A549 (cell line): ENCODE measurements around the genes H2BC14, H4C13 and ZKSCAN4.

GRCh38 chr6:26568522-26569636 is 27.9 kb upstream of the ABT1 start:
- PRO-cap, result no peak
CAGE:
- cytosol, long polyA plus RNA, result no peak
- long polyA plus RNA, result no peak
- nucleus, long polyA plus RNA, result no peak

DNA sequence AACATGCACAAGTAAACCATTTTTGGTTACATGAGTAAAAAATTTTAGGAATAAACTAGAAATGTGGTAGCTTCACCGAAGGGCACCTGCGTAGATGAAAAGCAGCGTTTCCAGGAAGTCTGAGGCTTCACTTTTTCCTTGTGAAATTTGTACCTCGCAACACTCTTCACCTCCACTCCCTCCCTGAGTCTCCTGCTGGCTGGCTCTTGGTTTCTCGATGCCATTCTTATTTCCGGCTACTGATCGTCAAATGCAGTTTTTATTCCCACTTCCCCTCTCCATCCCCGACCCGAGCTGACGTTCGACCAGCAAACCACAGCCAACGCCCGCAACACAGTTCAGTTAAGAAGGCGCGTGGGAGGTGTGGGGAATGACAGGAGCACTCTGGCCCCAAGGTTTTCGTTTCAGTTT is 19.5 kb upstream of the ABT1 start:
- PRO-cap, result no peak
CAGE:
- cytosol, long polyA plus RNA, result no peak
- long polyA plus RNA, result no peak
- nucleus, long polyA plus RNA, result no peak

DNA sequence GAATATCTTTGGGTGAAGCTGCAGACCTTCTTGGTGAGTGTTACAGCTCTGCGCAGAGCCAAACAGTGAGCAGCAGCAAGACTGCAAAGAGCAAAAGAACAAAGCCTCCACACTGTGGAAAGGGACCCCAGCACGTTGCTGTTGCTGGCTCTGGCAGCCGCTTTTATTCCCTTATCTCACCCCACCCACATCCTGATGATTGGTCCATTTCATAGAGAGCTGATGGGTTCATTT is 176.6 kb downstream of the H2BC11 start:
- PRO-cap, result bidirectional peak, plus-strand start outside the sequence, minus-strand start at position 138 of the sequence
CAGE:
- cytosol, long polyA plus RNA, result no peak
- long polyA plus RNA, result no peak
- nucleus, long polyA plus RNA, result no peak

DNA sequence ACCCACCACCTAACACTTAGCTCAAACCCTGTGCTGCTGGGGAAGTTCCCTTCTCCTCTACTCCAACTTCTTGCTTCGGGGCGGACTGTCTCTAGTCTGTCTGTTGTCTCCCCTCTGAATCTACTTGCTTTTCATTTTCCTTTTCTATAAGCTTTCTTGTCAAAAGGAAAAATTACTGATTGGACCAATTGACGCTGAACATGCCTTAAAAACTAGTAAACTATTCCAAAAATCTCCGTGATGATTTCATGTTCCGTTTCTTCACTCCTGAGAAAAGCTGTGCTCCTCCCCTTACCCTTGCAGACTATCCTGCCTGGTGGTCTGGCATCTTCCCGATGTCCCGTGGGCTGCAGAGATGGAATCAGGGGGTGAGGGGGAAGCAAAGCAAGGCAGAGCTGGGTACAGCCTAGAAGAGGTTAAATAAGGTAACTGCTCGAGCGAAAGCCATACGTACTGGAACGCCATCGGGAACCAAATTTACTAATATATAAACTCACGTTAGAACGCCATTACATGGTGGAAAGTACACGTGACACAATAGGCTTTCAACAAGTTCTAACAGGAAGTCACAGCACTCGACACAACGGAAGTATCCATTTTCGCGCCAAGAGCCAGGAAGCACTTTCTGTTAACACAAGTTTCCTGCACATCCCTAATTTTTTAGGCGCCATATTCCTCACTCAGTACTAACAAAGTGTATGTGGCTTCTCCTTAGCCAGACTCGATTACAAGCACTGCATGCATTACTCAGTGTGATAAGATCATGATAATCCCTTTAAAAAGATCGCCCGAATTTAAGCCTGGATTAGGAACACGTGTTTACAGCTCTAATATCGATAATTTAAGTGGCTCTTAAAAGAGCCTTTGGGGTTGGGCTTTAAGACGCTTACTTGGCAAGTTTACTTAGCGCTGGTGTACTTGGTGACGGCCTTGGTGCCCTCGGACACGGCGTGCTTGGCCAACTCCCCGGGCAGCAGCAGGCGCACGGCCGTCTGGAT is 837 bp downstream of the H2BC12 start:
- PRO-cap, result bidirectional peak, plus-strand start at position 922 of the sequence, minus-strand start at position 842 of the sequence
CAGE:
- cytosol, long polyA plus RNA, result no peak
- long polyA plus RNA, result no peak
- nucleus, long polyA plus RNA, result no peak

DNA sequence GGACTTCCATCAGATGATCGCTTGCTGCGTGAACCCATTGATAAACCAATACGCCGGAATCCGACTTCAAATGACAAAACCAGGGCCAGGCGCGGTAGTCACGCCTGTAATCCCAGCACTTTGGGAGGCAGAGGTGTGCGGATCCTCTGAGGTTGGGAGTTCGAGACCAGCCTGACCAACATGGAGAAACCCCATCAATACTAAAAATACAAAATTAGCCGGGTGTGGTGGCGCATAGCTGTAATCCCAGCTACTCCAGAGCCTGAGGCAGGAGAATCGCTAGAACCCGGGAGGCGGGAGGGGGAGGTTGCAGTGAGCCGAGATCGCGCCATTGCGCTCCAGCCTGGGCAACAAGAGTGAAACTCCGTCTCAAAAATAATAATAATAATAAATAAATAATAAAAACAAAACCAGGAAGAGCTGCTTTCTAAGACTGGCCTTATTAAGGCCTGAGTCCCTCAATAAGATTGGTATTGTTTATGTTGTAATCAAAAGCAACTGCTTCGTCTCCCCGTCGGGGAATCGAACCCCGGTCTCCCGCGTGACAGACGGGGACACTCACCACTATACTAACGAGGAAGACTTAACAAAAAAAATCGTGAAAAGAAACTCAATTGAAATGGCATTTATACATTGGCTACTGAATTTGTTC is 110.2 kb upstream of the ZNF184 start:
- PRO-cap, result unidirectional peak, minus-strand start at position 585 of the sequence
CAGE:
- cytosol, long polyA plus RNA, result no peak
- long polyA plus RNA, result no peak
- nucleus, long polyA plus RNA, result no peak

GRCh38 chr6:27604814-27605323 is 132.0 kb upstream of the ZNF184 start:
- PRO-cap, result no peak
CAGE:
- cytosol, long polyA plus RNA, result no peak
- long polyA plus RNA, result no peak
- nucleus, long polyA plus RNA, result no peak

DNA sequence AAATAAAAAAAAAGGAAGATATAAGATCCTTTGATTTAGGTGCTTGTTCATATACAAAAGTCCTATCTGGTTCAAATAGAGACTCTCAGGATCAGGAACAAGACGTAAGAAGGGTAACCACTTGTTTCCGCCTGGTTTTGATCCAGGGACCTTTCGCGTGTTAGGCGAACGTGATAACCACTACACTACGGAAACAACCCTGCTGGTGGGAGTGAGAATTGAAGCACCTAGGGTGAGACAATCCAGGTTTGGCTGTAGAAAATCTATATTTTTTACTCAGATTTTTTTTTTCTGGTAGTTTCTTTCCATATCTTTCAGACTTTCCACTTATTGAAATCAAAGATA is 157.0 kb downstream of the H2BC13 start:
- PRO-cap, result unidirectional peak, minus-strand start at position 202 of the sequence
CAGE:
- cytosol, long polyA plus RNA, result no peak
- long polyA plus RNA, result no peak
- nucleus, long polyA plus RNA, result no peak

DNA sequence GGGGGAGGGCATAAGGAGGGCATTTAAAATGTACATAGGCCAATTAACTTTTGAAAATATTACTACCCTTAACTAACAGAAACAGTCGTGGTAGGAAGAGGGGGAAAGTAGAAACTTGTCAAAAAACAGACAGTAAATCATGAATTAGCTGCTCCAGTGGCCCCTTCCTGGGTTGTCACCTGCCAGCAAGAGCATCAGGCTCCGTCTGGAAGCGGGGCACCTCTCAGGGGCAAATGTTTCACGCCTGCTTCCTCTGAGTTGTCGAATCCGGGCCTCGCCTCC is 120.7 kb downstream of the H2BC13 start:
- PRO-cap, result no peak
CAGE:
- cytosol, long polyA plus RNA, result no peak
- long polyA plus RNA, result no peak
- nucleus, long polyA plus RNA, result no peak

DNA sequence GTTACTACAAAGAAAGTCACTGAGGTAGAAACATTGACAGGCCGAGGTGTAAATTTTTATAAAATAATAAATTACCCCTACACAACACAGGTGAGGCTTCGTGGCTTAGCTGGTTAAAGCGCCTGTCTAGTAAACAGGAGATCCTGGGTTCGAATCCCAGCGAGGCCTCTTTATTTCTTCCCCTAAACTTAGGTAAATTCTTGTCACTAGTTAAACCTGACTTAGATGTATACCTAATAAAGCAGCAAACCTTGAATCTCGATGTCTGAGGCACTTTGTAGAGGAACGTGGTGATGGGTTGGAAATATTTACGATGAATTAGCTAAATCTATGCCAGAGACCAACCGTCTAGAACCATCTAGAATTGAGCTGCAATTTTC is 81.1 kb downstream of the H2BC13 start:
- PRO-cap, result unidirectional peak, plus-strand start at position 94 of the sequence
CAGE:
- cytosol, long polyA plus RNA, result no peak
- long polyA plus RNA, result no peak
- nucleus, long polyA plus RNA, result no peak

DNA sequence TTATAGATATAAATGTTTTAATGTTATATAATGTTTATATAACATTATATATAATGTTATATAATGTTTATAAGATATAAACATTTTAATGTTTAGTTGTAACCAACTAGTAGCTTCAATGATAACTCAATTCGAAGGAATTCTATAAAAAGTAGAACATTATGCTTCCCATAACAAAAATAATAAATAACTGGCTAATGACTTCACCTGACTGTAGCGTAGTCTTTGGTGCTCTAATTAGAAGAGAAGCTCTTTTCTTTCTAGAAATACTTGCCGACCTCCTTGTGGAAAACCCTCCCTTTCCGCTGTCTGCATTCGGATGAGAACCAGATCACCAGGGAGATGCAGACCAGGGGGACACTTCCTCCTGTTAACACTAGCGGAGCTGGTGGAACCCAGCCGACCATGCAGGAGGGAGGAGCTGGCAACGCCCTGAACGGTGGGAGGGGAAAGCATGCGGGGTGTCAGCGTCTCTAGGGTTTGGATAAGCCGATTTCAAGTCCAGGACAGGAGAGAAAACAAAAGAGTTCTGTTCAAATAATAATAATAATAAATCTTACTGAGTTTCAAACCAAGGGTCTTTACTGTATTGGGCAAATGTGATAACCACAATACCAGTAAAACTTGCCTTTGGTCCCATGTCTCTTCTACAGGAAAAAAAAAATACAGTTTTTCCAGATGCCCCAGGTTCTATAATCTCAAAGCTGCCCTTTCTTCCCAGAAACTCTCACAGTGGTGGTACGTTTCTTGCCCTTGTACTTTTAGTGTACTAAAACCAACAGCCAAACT is 53.7 kb downstream of the H2BC13 start:
- PRO-cap, result no peak
CAGE:
- cytosol, long polyA plus RNA, result no peak
- long polyA plus RNA, result no peak
- nucleus, long polyA plus RNA, result no peak

- PRO-cap, result bidirectional peak, plus-strand start at chr6:27815022, minus-strand start at chr6:27814777; unidirectional peak, plus-strand start at chr6:27815493
CAGE:
- cytosol, long polyA plus RNA, result no peak
- long polyA plus RNA, result no peak
- nucleus, long polyA plus RNA, result no peak
These were observed at the start of gene H2BC14 for GRCh38 chr6:27814896-27815818. H2BC14 (plus strand) TSS chr6:27815022.

GRCh38 chr6:27829421-27829846 is 1.9 kb downstream of the H4C12 start:
- PRO-cap, result no peak
CAGE:
- cytosol, long polyA plus RNA, result no peak
- long polyA plus RNA, result no peak
- nucleus, long polyA plus RNA, result no peak

DNA sequence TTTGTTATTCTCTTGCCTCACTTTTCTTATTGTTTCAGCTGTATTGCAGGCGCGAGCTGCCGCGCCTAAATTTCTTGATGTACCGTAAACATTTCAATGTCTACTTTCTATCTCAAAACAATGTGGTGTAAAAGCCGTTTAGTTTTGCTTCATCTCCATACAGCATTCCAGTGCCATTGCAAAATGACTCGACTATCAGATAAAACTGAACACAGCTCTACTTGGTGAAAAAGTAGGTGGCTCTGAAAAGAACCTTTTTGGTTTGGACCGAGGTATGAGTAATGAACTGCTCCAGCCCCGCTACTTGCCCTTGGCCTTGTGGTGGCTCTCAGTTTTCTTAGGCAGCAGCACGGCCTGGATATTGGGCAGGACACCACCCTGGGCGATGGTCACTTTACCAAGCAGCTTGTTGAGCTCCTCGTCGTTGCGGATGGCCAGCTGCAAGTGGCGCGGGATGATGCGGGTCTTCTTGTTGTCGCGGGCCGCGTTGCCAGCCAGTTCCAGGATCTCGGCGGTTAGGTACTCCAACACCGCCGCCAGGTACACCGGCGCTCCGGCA is 449 bp downstream of the H2AC15 start:
- PRO-cap, result bidirectional peak, plus-strand start at position 276 of the sequence, minus-strand start at position 232 of the sequence
CAGE:
- cytosol, long polyA plus RNA, result no peak
- long polyA plus RNA, result no peak
- nucleus, long polyA plus RNA, result no peak

- PRO-cap, result no peak
CAGE:
- cytosol, long polyA plus RNA, result no peak
- long polyA plus RNA, result no peak
- nucleus, long polyA plus RNA, result no peak
These were observed 374 bp upstream of the H3C11 start for GRCh38 chr6:27872619-27872820.

- PRO-cap, result no peak
CAGE:
- cytosol, long polyA plus RNA, result no peak
- long polyA plus RNA, result no peak
- nucleus, long polyA plus RNA, result no peak
These were observed at the start of gene H4C13 for GRCh38 chr6:27872985-27874227. H4C13 (minus strand) TSS chr6:27873534.

DNA sequence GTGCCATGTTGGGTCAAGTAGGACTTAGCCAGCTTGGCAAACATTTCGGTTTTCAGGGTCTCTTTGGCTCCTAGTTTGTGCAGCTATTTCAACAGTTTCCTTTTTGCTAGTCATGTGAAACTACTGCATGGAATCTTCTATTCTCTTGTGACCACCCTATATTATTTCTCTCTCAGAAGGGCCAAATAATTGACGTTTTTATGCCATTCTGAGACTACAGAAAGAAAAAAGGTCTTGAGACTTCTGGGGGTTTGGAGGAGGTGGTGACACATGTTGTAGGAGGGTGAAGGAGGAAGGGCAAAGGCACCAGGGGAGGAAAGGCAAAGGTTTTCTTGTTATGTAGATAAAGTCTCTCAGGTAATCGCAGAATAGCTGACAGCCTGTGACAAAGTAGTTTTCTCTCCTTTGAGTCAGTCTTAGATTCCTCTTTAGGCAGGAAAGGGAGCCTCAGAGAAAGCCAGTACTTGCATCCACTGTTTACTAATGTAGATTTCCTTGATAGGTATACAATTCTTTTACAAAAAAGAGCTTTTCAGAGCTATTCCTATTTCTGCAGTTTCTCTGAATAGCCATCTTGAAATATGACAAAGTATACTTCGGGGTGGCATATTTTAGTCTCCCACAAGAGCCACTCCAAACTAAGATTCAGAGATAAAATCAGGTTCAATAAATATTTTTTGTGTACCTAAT is 2.1 kb downstream of the H3C12 start:
- PRO-cap, result no peak
CAGE:
- cytosol, long polyA plus RNA, result no peak
- long polyA plus RNA, result no peak
- nucleus, long polyA plus RNA, result no peak

DNA sequence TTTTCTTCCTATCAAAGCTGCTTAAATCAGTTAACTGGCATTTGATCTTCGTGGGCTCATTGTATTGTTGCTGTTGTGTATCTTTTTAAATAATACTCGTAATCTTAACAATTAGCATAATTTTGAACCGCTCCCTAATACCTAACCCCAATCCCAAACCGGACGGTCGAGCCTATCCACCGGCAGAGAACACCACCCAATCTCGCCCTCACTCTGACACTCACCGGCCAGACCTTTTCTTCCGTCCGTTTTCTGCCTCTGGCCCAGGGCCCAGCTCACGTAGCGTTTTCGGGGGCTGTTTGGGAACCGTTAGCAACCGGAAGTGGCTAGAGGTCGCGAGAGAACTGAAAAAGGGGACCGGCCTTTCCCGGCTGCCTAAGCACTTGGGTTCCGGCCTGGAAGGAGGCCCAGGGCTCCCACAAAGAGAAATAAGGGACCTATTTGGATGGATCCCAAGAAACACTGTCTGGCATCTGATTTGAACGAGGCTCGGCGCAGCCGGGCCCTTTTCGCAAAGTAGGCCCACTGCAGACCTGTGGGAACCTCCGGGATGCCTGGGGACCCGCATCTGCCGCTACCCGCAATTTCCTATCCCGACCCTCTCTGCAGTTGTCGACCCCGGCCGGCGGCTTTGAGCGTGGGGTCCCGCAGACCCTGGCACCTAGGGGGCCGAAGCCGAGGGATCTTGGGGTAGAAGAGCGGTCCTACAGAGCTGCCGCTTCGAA is 5.0 kb upstream of the ZKSCAN8 start:
- PRO-cap, result no peak
CAGE:
- cytosol, long polyA plus RNA, result no peak
- long polyA plus RNA, result no peak
- nucleus, long polyA plus RNA, result no peak

DNA sequence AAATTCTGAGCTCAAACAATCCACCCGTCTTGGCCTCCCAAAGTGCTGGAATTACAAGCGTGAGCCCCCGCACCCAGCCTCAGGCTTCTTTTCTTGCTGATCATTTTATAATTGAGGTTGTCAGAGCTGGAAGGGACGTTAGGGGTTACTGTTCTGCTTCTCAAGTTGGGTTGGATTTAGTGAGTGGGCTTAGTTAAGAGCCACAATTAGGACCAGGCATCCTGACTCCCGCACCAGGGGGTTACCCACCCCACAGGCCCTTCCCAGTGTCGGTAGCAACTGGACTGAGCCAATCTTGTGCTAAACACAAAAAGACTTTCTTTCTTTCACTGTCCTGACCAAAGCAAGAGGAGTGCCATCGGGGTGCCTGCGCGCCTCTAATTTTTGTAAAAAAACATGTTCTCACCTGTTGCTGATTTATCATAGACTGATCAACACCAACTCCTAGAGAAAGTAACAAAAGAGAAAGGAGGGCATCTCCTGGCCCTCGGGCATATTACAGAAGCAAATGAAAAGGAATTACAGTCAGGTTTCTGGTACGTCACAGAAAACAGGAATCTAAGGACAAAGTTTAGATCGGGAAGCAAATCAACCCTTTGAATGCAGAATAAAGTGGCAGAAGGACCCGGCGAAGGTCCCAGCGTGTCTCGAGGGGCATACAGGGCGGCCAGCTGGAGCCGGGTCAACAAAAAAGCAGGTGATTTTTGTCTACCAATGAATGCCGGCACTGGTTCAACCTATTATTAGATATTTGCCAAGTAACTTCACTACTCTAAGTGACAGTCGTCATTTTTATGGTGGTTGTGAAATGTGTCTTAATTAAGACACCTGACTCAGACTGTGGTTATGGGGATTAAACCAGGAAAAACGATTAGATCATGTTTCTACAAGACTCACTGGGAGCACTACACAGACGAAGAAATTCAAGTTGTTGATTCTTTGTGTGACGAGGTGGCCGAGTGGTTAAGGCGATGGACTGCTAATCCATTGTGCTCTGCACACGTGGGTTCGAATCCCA is 12.7 kb upstream of the ZSCAN9 start:
- PRO-cap, result unidirectional peak, plus-strand start at position 942 of the sequence
CAGE:
- cytosol, long polyA plus RNA, result no peak
- long polyA plus RNA, result no peak
- nucleus, long polyA plus RNA, result no peak

GRCh38 chr6:28251382-28252522 is at the start of gene ZKSCAN4:
ZKSCAN4 (minus strand) TSS chr6:28252269.
- PRO-cap, result no peak
CAGE:
- cytosol, long polyA plus RNA, result no peak
- long polyA plus RNA, result no peak
- nucleus, long polyA plus RNA, result no peak

DNA sequence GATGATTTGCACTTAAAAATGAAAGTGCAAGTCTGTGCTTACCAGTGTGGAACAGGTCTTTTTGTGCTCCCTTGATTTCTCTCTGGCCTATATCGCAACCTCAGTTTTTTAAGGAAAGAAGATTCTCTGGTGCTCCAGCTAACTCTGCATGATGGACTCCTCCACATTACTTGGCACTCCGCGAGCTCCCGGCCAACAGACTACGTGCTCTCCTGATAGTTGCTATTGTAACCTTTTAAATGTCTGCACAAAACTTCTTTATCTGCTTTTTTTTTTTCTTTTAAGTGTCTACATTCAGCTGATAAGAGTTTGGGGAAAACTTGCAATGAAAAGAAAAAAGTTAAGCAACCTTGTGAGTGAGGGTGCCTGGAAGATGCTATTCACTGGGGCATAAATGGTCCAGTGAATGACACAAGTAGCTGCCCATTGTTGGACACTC is 22.4 kb downstream of the ZKSCAN3 start:
- PRO-cap, result no peak
CAGE:
- cytosol, long polyA plus RNA, result no peak
- long polyA plus RNA, result no peak
- nucleus, long polyA plus RNA, result no peak